ENCODE data around the genes ZNF354B, ADAMTS2 and MRNIP.

DNA sequence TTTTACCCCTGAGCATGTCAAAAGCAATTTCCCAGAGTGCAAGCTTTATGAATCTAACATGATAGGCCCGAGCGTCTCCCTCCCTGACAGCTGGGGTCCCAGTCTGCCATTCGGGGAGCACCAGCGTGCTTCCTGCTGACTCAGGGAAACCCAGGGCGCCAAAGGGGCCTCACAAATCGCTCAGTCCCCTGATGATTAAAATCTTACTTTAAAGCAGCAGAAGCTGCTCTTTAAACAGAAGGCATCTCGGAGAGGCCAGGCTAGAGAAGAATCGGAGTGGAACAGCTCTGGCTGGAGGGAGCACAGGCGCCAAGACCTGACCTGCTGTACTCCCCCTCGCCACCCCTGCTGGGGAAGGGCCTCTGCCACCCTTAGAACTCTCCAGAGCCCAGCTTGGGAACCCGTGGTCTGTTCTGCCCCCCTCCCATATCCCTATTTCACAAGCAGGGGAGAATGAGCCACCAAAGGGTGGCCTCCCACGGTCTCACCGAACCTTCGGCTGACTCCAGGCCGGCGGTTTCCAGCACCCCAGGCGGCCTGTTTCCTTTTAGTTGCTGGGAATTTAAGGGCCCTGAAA is 147.7 kb downstream of the COL23A1 start:
- RRBS: no CpG with 5 or more reads among the region's 17 CpGs

GRCh38 chr5:178491149-178491602 is 99.0 kb downstream of the COL23A1 start:
- RRBS: no CpG with 5 or more reads among the region's 8 CpGs

GRCh38 chr5:178544472-178544999 is 45.7 kb downstream of the COL23A1 start:
- RRBS: 100% methylated on average over 2 of the region's 14 CpGs

- RRBS: no CpG with 5 or more reads among the region's 14 CpGs
Measured at GRCh38 chr5:178624885-178625568, 1.8 kb downstream of the CLK4 start.

GRCh38 chr5:178667805-178668146 is 40.9 kb upstream of the CLK4 start:
- RRBS: no CpG with 5 or more reads among the region's 10 CpGs

DNA sequence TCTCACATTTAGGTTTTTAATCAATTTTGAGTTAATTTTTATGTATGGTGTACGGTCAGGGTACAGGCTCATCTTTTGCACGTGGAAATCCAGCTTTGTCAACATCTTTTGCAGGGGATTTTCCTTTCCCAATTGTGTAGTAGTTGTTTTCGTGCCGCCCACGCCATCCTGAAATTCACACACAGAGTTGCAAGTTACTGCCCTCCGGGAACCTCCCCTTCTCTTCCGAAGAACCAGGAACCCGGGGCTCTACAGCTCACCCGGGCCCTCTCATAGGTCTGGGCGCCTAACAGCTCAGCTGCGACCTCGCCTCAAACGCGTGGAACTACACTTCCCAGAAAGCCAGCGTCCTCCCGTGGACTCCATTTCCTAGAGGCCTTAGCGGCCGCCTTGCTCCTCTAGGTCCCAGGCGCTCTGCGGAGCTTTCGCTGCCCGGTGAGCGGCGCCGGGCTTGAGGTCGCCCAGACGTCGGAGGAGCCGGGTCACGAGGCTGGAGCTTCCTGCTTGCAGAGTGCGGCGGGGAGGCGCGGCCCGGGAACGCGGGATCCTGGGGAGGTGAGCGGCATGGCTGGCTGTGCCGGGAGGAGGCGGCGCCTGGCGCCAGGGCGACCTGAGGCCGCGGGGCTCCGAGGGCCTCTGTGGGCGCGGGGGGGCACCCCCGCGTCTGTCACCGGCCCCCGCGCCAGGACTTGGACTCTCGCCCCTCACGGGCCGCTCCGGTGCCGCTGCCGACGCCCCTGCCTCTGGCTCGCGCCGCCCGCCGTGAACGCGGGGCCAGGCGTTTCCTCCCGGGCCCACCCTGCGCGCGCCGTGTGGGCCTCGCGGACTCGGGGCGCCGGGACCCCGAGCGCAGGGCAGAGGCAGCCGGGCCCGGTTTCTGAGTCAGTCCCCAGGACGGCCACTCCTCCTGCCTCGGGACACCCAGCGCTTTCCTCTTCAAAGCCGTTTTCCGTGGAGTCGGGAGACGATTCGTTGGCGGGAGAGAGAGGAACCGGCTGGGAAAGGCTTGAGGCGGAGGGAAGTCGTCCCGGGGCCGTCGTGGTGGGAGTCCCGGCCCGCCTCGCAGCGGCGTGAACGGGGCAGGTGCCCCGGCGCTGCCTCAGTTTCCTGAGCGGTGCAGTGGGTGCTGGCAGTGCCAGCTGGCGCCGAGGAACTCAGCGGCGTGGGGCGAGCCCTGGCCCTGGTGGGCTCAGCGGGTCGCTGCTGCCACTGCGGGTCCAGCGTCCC is at the start of gene ZNF354B:
TSS of gene ZNF354B (plus strand) at position 381 of the 1,227 bp plus-strand sequence.
- RRBS: 1% methylated on average over 39 of the region's 115 CpGs

GRCh38 chr5:179122655-179123004 is 62.5 kb downstream of the ZNF354C start:
- RRBS: no CpG with 5 or more reads among the region's 13 CpGs

DNA sequence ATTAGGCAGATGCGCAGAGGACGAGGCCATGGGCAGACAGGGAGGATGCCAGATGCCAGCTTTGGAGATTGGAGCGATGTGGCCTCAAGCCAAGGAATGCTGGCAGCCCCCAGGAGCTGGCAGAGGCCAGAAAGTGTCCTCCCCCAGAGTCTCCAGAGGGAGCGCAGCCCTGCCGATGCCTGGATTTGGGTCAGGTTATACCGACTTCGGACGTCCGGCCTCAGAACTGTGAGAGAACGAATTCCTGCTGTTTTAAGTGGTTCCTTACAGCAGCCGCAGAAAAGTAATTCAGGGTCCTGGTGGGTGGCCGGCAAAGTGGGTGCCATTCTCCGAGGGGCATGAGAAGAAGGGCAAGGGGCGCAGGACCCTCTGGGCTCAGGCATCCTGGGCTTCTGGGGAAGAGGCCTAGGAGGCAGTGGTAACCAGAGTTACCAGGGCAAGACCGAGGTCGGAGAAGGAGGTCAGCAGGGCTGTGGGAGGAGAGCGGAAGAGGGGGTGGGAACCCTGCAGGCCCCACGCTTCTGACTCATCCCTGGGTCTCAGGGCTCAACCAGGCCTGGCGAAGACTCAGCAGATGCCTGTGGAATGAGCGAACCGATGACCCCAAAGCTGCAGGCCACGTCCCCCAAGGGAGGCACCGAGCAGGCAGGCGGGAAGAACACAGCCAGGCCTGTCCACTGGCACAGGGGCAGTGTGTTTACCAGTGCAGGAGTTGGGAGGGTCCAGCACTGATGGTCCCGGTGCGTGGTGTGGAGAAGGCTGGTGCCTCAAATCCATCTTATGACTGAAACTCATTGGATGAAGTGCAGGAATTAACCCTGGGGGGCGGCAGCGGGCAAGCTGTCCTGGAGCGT is 69.5 kb downstream of the ADAMTS2 start:
- RRBS: no CpG with 5 or more reads among the region's 29 CpGs

- RRBS: 2% methylated on average over 33 of the region's 94 CpGs
Measured at GRCh38 chr5:179345186-179345794, at the start of gene ADAMTS2. Gene ADAMTS2 (minus strand): TSS chr5:179345461.

- RRBS: 75% methylated on average over 1 of the region's 8 CpGs
Measured at GRCh38 chr5:179345889-179346336, 652 bp upstream of the ADAMTS2 start.

- RRBS: no CpG with 5 or more reads among the region's 8 CpGs
Measured at GRCh38 chr5:179572442-179572865, 22.1 kb downstream of the RUFY1 start.

- RRBS: no CpG with 5 or more reads among the region's 5 CpGs
Measured at GRCh38 chr5:179613703-179614195, 9.7 kb downstream of the HNRNPH1 start.

GRCh38 chr5:179620247-179621156 is 3.0 kb downstream of the HNRNPH1 start:
- RRBS: no CpG with 5 or more reads among the region's 7 CpGs

GRCh38 chr5:179634672-179634927 is 11.1 kb upstream of the HNRNPH1 start:
- RRBS: no CpG with 5 or more reads among the region's 11 CpGs

DNA sequence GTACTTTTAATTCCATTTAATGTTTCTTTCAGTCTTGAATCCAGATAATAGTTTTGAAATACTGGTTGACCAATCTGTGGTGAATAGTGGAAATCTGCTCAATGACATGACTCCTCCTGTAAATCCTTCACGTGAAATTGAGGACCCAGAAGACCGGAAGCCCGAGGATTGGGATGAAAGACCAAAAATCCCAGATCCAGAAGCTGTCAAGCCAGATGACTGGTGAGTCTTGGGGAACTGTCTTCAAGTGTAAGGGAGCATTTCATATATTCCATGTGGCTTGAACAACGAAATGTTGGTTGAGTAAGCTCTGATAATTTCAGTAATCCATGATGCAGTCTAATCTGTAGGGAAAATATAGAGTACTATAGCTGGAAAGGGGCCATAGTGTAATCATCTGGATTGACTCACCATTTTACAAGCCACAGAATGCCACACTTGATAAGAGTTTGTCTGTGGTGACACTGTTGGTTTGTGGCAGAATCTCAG is 16.5 kb upstream of the MAML1 start:
- RRBS: no CpG with 5 or more reads among the region's 4 CpGs

DNA sequence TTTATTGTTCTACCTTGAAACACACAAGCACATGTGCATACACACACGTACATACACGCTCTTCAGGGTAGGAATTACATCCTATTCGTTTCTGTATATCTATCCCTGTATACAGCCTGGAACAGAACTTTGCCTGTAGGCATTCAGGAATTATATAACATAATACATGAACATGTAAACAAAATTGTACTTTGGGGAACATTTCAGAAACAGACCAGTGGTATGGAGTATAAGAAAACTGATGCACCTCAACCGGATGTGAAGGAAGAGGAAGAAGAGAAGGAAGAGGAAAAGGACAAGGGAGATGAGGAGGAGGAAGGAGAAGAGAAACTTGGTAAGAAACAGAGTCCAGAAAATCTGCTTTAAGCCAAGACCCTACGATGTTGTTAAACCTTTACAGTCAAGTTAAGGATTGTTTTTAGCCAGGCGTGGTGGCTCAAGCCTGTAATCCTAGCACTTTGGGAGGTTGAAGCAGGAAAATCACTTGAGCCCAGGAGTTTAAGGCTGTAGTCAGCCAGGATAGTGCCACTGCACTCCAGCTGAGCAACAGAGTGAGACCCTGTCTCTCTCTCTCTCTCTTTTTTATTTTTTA is 8.1 kb upstream of the MAML1 start:
- RRBS: no CpG with 5 or more reads among the region's 6 CpGs

DNA sequence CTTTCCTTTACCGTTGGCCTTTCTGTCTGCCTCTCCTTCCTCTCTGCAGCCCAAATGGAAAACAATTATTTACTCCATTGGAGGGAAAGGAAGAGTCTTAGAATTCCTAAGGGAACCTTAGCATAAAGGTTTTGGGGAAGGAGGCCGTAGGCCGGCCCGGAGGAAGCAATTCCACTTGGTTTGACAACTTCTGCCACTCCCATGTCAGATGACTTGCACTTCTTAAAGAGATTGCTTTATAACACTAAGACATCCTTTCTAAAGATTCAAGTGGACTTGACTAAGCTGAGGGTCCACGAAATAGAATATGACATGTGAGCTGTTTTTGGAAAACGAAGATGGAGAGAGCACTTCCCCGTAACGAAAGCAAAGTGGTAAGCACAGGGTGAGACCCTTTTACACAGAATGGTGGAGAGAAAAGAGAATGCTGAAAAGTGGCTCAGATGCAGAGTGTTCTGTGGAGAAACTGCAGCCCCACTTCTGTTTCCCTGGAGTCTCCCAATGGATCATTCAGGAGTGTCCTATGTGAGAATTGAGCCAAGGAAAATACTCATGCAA is 17.9 kb upstream of the LTC4S start:
- RRBS: no CpG with 5 or more reads among the region's 8 CpGs

DNA sequence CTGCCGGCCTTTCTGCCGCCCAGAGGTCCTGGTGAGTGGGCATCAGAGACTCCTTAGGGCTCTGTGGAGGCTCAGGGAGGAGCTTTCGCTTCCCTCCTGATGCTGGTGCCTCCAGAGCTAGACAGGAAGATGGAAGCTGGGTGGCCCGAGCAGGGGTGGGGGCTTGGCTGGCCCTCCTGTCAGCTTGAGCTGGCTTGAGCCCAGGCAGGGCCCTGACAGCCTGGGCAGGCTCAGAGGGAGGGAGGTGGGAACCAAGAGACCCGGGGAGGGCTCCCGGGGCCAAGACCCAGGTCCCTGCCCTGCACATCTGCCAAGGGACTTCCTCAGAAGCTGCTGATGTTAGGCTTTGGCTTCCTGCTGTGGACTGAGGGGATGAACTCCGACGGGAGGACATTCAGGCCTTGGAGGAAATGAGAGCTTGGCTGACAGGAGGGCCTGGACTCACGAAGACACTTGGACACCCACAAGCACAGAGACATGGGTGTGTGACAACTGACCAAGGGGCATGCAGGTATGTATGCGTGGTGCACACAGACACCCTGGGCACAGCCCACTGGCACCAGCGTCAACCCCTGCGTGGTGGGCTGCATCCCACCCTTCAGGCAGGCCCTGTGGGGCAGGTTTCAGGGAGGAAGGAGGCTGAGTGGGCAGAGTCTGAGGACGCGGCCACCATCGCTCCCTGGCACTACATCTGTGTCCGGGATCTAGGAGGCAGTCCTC is 1.8 kb upstream of the LTC4S start:
- RRBS: 90% methylated on average over 1 of the region's 16 CpGs

- RRBS: under 1% methylated on average over 15 of the region's 84 CpGs
Measured at GRCh38 chr5:179858719-179859632, at the start of gene MRNIP. Gene MRNIP (minus strand): TSS chr5:179858817.

GRCh38 chr5:179871257-179871918 is 12.8 kb upstream of the MRNIP start:
- RRBS: no CpG with 5 or more reads among the region's 16 CpGs